Mesenchymal stem cell of the bone marrow (primary cell): ENCODE measurements around a stretch of chr10.

DNA sequence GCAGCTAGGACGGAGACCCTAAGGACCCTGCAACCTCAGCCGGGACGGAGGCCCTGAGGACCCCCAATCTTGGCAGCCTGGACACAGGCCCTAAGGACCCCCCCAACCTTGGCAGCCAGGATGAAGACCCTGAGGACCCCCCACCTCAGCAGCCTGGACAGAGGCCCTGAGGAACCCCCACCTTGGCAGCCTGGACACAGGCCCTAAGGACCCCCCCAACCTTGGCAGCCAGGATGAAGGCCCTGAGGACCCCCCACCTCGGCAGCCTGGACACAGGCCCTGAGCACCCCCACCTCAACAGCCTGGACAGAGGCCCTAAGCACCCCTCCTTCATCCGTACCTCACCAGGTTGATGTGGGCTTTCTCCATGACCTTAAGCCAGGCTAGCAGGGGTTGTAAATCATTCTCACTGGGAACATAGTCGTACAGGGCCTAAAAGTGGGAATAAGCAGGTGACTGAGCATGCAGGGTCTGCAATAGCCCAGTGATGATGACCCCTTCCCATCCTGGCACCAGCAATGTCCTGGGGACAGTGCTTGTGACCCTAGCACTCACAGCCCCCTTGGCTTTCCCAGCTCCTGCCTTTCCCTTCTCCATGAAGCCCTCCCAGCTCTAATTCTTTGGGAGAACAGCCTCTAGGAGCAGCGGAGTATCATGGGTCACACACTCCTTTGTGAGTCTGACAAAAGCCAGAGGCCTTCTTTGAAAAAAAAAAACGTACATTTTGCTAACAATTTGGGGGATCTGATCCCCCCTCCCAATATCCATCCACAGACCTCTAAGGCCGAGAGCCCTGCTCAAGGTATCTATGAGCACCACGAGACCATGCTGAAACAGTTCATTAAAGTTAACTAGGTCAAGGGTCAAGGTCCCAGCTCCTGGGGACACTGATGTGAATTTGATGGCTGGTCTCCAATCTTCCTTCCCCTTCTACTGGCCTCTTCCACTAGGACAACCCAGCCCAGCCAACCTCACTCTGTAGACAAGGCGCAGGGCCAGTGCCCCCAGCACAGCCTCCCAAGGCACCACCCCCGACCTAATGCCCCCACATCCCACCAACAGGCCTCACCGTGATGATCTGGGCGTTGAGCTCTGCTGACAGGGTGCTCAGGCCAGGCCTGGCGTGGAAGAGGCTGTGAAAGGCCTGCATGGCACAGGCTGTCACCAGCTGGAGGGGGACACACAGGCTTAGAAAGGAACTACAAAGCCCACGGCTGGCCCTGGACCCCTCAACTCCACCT is 15.9 kb downstream of the RRP12 start:
- CAGE, long polyA plus RNA = no peak

- CAGE, long polyA plus RNA = no peak
These were observed 701 bp downstream of the MMS19 start for GRCh38 chr10:97497406-97498036.

DNA sequence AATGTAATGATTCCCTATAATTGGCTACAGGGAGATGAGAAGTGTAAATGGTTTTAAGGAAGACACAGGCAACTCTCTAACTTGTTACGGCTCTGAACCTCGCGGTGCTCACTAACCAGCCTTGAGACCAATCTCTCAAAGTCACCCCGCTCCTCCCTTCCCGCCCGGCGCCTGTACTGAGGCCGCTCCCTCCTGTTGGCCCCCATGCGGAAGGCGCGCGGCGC is 273 bp downstream of the MMS19 start:
- CAGE, long polyA plus RNA = no peak

- CAGE, long polyA plus RNA = no peak
These were observed 20.9 kb downstream of the AVPI1 start for GRCh38 chr10:97665852-97666861.

DNA sequence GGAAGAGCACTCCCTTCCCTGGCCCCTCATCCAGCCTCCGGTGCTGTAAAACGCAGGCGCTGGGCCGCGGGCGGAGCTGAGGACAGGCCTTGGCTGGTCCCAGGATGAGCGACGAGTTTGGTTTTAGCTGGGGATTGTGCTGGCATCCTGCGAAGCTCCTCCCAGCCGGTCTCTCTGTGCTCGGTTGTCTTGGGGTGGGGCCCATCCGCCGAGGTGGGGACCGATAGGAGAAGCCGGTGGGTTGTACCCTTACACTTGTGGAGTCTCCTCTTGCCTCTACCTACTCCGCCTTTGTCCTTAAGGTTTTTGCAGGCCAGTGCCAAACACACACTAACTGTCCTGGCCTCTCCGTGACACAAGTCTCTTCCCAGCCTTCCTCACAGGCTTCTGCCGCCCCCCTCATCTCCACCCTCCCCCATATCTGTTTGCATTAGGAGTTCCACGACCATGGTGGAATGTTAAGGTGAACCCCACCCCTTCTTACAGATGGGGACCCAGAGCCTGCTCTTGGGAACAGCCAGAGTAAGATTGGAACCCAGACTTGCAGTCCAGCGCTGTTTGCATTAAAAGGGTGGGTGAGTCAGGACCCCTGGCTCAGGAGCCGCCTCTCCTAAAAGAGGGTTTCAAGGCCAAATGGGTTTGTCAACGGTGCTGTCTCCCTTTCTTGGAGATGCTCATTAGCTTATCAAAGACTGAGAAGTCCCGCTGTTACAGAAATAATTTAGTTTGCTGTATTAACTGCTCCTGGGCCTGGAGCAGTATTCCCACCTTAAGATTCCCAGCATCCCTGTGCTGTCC is 1.5 kb downstream of the MARVELD1 start:
- CAGE, long polyA plus RNA = no peak

DNA sequence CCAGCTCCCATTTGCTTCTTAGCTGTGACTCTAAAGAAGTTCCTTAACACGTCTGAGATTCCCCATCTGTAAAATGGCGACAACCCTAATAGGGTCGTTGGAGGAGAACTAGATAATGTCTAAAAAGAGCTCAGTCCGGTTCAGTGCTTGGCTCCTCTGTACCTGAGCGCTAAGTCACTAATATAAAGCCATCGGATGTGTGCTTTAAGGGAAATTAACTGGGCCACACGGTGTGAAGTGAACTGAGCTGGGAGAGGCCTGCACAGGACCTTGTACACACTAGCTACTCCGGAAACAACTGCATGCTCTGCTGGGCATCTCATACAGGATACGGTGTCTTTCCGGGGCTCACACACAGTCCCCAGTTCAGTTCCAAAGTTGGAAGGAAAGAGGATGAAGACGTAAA is 456 bp upstream of the ZFYVE27 start:
- CAGE, long polyA plus RNA = no peak

DNA sequence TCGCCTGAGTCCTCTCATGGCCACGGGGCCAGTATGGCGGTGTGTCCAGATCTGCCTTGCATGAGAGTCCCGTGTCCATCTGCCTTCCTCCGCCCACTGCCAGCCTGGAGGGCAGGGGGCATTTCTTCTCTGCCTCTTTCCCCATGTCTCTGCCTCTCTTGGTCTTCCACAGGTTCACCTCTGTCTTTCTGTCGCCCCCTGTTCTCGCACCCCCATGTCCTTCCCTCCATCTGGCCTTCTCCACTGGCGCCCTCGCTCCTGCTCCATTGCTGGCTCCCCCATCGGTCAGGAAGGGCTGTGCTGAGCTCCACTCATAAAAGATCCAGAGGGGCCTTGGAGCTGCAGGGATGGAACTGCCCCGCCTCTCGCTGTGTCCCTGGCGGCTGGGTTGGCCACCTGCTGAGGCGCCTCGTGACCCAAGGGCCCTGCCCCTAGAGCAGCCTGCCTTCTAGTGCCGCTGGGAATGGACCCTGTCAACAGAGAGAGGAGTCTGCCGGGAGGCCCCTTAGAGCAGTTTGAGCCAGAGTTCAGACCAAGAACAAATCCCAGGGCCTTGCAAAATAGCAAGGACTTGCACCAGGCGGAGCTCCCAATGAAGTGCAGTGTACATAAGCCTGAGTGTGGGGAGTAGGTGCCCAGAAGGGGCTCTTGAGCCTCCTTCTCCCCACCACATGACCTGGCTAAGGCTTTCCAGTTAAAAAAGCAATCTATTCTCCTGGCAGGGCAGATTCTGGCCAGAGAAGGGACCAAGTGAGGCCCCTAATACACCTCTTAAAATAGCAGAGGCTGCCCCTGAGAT is 42.0 kb downstream of the GOLGA7B start:
- CAGE, long polyA plus RNA = no peak

GRCh38 chr10:97921640-97922333 is 72.1 kb downstream of the GOLGA7B start:
- CAGE, long polyA plus RNA = no peak

GRCh38 chr10:98223732-98224088 is 44.3 kb downstream of the LOXL4 start:
- CAGE, long polyA plus RNA = no peak

GRCh38 chr10:98235328-98235557 is 32.8 kb downstream of the LOXL4 start:
- CAGE, long polyA plus RNA = no peak

GRCh38 chr10:98420652-98421374 is 5.8 kb upstream of the PYROXD2 start:
- CAGE, long polyA plus RNA = no peak

- CAGE, long polyA plus RNA = no peak
These were observed 20.8 kb upstream of the HPS1 start for GRCh38 chr10:98467498-98467888.

DNA sequence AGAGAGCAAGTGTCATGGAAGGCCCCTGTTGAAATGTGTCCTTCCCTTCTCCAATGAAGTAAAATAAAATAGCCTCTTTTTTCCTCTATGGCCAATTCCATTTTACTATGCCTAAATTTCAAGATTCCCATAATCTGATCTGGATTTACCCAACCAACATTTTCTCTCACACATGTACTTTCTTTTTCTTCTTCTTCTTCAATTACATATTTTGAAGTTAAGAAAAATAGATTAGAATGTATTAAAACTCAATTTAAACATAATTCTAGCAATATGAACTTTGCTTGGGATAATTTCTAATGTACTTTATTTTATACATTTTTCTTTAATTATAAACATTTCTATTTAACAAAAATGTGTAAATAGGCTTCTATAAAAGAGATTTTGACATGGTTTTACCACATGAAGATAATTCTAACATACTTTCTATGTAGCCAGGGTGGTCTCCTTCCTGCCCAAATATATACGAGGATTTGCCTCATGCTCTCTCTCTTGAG is 9.9 kb downstream of the HPSE2 start:
- CAGE, long polyA plus RNA = no peak

DNA sequence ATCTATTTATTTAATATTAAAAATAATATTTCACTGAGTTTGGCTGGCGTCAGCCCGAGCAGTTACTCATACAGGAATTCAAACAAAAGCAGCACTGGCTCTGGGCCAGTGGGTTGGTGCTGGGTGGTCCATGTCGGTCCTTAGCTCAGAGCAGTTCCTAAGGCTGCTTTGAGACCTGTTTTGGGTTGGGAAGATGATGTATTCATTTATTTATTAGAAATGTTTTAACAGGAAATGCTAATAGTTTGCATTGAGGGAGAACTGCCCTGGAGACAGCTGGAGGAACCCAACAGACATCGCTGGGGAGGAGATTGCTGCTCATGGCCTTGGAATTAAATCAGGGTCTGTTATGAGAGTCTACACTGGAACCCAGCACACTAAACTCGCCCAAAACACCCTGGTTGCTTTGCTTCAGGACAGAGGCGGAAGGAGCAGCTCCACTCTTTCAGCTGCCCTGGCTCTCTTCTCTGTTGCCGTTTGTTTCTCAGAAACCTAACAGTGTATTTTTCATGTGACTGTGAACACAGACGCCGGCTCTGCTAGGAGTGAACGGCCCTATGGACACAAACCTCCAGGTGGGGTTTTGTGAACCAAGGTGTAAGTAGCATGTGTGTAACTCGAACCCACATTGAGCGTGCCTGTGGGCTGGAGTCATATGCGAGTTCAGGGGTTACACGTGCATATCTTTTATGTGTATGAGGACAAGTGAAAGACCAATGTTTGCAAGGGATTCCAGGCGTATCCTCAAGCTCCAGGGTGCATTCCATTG is 36.5 kb upstream of the GOT1 start:
- CAGE, long polyA plus RNA = no peak

DNA sequence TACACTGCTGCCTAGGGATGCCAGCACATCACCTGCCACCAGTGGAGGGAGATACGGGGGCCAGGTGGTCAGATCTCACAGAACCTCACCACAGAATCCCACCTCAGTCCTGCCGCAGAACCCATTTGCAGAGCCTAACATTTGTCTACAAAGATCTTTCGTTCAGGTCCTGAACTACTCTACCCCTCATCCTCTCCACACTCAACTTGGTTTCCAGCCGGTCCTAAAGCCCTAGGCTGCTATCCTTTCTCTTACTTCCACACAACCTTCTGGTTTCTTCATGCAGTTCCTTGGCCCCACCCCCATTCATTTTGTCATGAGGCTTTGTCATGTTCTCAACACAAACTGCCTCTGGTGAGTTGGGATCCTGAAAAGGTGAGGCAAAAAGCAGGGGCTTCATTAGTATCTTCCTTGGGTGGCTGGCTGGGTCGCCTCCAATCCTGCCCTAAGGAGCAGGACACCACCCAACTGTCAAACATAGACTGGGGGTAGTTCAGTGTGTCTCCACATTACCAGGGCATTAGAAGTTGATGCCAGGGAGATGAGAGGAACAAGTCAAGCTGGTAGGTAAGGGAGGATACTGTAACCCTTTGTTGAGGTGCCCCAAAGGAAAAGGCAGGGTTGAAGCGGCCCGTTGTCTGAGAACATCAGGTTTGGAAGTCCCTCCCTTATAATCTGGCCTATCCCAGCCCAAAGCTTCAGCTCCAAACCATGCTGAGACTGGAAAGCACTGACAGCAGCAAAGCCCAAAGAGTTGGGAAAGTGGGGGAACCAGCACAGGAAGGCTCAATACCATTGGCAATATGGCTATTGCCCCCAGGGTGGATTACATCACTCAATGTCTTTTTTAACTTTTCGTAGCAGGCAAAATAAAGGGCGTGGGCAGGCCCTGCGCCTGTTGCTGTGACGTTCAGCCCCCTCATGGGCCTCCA is 7.1 kb downstream of the SLC25A28 start:
- CAGE, long polyA plus RNA = no peak

GRCh38 chr10:99716558-99717365 is 15.2 kb downstream of the COX15 start:
- CAGE, long polyA plus RNA = no peak

GRCh38 chr10:100037999-100038220 is 28.2 kb upstream of the DNMBP start:
- CAGE, long polyA plus RNA = no peak

DNA sequence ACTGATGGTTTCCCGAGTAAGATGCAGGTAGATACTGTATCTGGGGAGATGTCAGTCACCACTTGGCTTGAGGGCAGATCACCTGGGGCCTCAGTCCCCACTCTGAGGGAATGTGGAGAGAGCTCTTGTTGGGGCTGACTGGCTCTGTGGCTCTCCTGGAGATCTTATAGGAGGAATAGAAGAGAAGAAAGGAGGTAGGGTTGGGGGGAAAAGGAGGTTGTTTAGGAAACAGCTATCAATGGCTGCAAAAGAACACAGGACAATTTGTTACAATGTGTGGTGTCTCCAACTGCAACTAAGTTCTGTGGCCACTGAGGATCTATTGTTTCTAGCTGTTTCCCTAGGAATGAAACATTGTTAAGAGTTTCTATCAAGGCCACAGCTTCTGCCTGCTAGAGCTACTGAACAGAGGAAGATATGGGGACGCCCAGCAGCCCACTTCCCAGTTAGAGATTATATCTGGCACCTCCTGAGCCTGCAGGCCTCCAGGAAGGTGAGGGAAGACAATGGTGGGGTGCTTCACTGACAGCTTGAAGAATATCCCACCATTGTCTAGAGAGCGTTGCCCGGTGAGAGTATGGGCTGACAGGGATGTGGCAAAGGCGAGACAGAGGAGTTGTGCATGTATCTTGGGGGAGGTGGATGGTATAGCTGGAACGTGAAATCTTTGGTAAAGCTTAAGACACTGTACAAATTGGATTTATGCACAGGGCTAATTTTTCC is 3.9 kb downstream of the SCD start:
- CAGE, long polyA plus RNA = no peak

DNA sequence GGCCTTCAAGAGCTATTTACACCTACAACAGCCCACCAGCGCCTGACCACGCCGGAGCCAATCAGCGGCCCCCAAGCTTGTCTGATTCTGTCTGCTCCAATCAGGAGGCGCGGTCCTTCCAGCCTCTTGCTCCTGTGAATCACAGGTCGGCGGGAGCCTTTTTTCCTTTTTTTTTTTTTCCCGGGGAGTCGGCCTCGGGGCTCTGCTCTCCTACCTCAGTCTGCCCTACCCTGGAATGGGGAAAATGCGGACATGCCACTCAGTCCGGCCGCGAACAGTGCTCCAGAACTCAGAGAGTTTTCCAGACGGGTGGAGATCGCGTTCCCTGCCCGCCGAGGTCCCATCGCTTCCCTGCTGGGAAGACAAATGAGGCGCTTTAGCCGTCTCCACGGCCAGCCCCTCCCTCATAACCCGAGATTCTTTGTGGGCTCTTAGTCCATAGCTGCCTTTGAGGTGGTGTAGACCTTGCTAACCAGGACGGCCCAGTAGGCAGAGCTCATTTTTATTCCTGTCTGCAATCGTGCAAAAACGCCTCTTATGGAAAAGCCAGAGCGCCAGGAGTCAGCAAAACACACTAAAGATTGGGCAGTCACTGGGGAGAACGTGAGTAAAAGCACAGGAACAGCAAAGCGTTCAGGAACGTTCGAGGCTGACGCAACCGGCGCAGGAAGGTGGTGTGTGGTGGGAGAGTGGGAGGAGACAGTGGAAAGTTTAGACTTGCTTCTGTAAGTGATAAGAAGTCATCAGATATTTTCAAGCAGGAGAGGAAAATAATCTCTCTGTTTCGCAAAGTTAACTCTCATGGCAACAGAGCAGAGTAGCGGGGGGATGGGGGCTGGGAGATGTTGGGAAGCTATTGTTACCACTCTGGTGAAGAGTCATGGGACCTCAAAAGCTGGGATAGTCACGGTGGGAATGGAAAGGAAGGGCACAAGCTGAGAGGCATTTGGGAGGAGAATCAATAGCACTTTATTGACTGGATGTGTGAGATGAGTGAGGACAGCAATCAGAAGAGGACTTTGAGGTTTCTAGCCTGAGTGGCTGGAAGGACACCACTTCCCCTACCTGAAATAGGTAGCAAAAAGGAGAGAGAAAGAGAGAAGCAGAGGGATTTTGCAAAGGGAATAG is 26.7 kb downstream of the SCD start:
- CAGE, long polyA plus RNA = no peak

GRCh38 chr10:100825924-100826419 is 80.6 kb downstream of the PAX2 start:
- CAGE, long polyA plus RNA = no peak